Daoy (cell line): ENCODE measurements around the gene GALM.

DNA sequence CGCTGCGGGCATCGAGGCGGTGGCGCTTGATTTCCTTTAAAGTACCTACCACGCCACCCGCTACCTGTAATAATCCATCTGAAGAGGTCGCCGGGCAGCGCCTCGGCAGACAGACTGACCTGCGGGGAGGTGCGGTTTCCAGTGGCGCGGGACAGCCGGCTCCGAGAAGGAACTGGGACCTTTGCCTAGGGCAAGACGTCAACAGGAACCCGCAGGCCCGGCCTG is 378 bp downstream of the CYP1B1 start:
- RAMPAGE, long total RNA, result no peak

DNA sequence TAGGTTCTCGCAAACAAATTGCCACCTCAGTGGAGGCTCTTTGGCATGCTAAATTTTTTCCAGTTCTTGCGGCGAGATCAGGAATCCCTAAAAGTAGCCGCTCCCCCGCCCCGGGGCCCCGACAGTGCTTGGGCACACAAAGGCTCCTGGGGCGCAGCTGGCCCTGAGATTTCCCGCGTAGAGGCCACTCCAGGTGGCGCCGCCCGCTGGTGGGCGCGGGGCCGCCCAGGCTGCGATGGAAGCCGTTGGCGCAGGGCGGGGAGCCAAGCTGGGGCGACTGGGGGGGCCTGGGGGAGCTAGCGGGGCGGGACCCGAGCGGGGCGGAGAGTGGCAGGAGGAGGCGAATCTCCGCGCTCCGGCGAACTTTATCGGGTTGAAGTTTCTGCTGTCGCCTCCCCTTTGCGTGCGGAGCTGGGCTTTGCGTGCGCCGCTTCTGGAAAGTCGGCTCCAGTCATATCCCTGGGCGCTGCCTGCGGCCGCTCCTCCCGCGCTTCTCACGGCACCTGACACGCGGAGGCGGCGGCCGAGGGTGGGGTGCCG is 702 bp upstream of the CYP1B1 start:
- RAMPAGE, long total RNA, result no peak

DNA sequence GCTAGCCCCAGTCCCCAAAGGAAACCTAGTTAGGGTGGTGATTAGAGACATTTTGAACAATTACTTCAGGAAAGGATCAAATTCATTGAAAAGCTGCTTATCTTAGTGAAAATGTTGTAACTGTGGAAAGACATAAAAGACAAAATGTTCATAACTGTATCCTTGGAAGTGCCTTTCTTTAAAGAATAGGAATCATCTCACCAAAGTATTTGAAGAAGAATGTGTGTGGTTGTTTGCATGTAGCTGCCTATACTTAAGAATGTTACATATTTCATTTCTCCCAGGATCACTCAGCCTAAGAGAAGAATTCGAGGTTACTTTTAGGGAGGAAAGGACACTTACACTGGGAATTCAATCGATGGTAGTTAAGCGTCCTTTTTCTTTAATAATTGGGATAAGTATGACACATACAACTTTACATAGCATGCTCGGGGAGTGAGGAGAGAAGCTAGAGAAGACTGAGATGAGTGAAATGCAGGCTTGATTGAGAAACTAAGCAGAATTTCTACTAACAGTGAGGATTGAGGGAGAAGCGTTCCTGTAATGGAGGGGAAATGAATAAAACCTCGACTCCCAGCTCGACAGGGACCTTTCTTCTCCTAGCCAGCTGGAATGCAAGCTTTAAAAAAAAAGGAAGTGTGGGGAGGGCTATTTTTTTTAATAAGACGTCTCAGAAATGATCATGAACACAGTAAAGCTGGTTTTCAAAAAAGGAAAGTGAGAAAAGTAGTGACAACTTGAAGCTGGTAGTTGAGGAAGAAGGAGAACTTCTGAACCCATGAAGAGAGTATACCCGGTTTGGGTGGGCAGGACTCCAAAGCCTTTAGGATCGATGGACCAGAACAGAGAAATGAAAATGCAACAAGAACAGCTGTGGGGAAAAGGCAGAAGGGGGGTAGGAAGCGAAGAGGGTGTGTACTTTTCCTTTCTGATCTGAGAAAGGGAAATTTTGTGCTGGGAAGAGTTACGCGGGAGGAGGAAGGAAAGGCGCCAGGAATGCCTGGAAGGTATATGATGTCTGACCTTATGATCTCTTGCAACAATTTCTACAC is 22.2 kb upstream of the CYP1B1 start:
- RAMPAGE, long total RNA, result no peak

- RAMPAGE, long total RNA, result no peak
Measured at GRCh38 chr2:38129284-38129960, 53.5 kb upstream of the CYP1B1 start.

- RAMPAGE, long total RNA, result no peak
Measured at GRCh38 chr2:38171330-38171756, 95.4 kb upstream of the CYP1B1 start.

DNA sequence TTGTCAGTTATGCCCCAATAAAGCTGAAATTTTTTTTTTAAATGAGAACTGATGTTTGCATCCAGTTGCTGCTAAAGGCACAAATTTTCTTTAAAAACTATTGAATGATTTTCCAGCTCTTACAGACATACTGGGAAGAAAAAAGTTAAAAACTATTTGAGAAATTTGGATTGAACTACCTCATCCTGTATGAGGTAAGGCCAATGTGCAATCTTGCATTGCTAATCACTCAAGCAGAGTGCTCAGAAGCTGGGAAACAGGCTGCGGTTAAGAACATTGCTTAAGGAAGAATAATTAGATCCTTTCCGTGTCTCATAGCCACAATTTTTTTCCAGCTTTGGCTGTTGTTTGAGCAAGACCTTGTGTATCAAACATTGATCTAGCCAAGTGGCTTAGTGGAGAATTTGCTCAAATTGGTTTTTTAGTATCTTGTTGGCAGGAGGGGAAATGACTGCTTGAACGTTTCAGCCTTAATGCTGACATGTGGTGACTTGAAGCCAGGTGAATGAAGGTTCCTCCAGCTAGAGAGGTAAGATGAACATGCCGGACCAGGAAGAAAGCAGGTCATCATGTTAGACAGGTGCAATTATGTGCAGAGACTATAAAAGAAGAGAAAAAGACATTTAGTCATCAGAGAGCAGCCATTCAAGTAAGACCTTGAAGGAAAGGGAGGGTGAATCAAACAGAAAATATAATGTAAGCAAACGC is 98.7 kb upstream of the CYP1B1 start:
- RAMPAGE, long total RNA, result no peak

DNA sequence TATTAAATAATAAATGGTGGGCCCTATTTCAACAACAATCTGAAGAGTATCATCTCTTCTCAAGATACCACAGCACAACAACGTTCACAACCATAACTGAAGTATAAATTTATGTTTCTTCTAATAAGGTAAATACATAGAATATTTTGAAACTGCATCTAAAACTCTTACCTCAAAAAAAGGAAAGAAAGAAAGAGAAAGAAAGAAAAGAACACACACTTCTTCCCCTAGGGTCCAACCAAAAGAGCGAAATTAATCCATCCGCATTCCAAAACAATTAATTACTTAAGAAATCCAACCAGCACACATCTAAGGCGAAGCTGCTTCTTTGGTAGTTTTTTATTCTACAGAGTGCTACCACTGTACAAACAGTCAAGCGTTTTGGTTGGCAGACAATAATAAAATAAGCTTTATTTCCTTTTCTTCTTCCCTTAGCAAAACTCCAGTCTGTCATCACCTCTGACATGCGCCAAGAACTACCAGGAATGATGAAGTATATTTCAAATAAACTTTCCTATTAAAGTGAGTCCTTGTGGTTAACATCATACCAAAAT is 1.5 kb downstream of the ATL2 start:
- RAMPAGE, long total RNA, result no peak

GRCh38 chr2:38533742-38534135 is 69.0 kb downstream of the HNRNPLL start:
- RAMPAGE, long total RNA, result no peak

DNA sequence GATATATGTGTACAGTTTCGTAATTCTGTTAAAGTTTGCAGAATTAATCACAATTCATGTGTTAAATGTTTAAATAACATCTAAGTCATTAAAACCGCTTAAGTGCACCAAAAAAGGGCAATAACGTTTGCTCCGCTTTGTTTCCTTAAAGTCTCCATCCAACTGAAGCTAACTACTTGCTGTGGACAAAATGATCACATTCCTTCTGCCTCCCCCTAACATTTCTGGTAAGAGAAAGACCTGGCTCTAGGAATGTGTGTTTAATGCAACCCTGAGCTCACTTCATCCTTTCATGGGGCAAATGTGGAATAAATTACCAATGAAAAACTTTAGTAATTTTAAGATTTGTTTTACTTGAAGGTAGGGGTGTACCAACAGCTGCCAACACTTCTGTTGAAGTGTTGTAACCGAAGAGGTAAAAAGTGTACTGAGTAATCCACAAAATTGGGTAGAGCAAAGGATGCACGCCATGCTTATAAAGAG is 1.3 kb downstream of the HNRNPLL start:
- RAMPAGE, long total RNA, result no peak

DNA sequence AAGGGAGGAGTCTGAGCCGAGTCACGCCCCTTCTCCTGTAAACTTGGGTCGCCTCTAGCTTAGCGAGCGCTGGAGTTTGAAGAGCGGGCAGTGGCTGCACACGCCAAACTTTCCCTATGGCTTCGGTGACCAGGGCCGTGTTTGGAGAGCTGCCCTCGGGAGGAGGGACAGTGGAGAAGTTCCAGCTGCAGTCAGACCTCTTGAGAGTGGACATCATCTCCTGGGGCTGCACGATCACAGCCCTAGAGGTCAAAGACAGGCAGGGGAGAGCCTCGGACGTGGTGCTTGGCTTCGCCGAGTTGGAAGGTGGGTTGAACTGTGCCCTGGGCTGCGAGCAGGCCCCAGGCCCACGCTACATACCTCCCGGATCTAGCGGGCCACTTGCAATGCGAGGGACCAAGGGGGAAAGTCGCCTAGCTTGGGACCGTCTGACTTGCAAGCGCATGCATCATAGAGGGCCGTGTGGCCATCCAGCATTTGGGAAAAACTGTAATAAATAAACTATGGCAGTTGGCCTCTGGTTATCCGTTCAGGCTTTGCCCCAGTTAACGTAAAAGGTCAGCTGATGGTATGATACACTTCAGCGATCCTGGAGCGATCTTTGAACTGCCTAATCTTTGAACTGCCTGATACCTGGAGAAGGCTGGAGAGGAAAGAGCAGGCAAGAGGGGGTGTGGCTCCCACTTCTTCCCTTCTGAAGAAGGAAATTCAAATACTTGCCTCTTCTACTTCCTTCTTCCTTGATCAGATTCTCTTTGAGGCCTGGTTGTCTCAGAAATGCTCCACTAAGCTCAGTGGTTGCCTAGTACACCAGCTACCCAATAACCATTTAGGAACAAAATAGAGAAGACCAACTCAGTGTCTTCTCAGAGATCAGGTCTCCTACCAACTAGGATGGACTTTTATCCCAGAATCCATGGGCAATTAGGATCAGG is at the start of gene GALM:
Gene GALM (plus strand): TSS at position 69 of the 935 bp plus-strand sequence.
- RAMPAGE, long total RNA, result no peak

DNA sequence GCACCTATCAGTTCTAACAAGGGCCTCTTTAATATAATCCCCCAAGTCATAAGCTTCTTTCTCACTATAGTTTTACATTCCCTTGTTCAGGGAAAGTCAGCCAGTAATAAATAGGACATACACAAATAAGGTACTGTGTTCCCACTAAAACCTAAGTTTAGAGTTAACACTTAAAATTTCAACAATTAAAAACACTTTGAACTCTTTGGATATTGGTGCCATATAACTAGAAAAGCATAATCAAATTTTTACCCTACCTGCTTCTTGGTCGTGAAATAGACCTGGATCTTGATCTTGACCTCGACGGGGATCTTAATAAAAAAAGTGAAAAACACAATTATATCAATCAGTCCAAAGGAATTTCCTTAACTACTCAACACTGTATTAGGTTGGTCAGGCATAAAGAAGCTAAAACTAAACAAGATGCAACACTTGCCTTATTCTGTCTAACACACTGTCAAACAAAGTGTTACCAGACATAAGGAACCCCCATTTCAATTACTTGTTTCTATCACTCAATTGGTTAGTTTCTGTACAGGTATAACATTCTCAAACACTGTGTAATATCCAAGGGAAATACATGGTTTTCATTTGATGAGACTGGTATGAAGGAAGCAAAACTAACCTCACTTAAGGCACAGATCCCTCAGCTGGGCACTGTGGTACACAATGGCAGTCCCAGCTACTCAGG is 4.6 kb downstream of the SRSF7 start:
- RAMPAGE, long total RNA, result no peak

DNA sequence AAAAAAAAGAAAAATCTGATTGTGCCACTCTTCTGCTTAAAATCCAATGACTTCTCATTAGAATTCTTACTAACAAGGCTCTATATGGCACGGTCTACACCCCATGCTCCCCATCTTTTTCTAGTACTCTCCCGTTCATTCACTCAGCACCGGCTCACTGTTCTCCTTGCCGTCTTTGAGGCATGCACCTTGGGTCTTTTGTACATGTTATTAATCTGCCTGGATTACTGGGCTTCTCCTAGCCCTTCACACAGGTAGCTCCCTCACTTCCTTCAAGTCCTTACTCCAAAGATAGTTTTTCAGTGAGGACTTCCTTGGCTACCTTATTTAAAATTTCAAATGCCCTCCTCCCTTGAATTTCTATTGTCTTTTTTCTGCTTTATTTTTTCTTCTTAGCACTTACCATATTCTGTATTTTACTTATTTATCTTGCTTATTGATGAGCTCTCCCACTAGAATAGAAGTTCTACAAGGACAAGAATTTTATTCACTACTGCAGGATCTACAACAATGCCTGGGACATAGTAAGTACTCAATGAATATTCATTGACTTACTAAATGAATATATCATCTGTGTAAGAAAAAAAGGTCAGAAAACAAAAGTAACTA is 26.1 kb downstream of the DHX57 start:
- RAMPAGE, long total RNA, result no peak

DNA sequence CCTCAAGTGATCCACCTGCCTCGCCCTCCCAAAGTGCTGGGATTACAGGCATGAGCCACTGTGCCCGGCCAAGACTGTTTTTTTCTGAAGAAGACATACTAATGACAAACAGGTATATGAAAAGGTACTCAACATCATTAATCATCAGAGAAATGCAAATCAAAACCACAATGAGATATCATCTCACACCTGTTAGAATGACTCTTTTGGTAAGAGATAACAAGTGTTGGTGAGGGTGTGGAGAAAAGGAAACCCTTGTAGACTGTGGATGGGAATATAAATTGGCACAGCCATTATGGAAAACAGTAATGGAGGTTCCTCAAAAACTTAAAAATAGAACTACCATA is 20.9 kb downstream of the SOS1 start:
- RAMPAGE, long total RNA, result no peak

DNA sequence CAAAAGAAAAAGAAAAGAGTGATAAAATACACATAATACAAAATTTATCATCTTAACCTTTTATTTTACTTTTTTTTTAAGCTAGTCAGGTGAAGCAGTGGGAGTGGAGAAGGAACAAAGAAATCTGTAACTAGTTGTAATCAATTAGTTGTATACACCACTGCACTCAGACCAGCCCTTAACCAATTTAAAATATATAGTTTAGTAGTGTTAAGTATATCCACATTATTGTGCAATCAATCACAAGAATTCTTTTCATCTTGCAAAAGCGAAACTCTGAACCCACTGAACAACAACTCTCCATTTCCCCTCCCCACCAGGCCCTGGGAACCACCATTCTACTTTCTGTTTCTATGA is 7.9 kb upstream of the SOS1 start:
- RAMPAGE, long total RNA, result no peak

DNA sequence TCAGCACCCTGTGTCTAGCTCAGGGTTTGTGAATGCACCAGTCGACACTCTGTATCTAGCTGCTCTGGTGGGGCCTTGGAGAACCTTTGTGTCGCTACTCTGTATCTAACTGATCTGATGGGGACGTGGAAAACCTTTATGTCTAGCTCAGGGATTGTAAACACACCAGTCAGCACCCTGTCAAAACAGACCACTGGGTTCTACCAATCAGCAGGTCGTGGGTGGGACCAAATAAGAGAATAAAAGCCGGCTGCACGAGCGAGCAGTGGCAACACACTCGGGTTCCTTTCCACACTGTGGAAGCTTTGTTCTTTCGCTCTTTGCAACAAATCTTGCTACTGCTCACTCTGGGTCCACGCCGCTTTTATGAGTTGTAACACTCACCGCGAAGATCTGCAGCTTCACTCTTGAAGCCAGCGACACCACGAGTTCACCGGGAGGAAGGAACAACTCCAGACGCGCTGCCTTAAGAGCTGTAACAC is 124.0 kb upstream of the SOS1 start:
- RAMPAGE, long total RNA, result no peak

GRCh38 chr2:39435590-39436258 is 1.4 kb downstream of the MAP4K3 start:
- RAMPAGE, long total RNA, result no peak

DNA sequence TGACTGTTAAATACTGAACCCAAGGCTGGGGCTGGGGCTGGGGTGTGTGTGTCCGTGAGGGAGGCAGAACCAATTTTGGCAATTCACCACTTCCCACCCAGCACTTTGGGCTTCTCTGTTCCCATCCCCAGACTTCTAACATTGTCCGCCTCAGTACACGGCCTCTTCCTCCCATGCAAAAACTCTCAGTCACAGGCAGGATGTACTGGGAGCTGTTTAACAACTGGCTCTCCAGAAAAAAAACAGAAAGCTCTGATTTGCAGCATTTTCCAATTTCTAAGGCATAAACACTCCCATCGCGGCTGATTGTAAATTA is 73.0 kb upstream of the MAP4K3 start:
- RAMPAGE, long total RNA, result no peak

DNA sequence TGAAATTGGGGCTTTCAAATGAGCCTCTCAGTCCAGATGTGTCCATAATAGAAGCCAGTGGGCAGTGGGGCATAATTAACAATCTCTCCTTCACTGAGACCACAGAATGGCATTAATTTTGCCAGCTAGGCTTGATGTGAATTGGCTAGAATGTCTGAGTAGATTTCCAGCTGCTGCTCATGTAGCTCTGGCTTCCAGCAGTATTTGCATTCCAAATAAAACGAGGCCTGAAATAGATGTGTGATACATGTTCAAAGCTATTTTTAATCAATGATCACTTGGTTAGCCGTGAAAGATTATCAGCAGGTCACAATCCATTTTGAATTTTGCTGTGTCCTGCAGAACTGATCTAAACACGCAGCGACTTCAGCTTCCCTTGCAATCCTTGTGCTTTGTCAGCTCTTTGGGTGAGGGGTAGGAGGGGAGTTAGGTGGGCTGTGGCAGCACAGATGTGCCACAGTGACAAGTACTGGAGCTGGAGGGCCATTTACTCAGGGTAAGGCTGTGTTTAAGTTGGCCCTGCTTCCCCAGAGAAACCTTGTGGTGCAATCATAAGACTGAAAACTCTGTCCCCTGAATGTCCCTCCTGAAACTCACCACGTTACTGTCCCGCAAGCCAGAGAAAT is 56.9 kb upstream of the TMEM178A start:
- RAMPAGE, long total RNA, result no peak

GRCh38 chr2:39664899-39665774 is 580 bp upstream of the TMEM178A start:
- RAMPAGE, long total RNA, result no peak

DNA sequence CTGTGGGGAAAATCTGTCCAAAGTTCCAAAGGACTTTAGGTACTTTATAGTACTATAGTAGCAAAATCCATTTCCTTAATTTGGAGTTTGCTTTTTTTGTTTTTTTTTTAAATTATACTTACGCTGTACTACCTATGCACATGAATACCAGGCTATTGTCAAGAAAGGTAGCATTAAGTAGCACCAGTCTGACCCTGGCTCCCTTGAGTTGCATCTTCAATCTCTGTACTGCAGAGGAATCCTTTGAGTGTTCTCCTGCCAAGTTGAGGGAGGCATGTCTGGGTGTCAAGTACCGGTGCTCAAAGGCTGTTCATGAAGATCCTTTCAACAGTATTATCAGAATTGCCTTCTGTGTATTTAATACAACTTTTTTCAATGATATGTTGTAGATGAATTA is 165.3 kb upstream of the THUMPD2 start:
- RAMPAGE, long total RNA, result no peak